Cytotoxic T cell (primary cell): ENCODE results near the genes SPATA6L, AK3, ERMP1 and TPD52L3.

- PRO-cap, 2 experiments = no peak in any of the 2 experiments
Measured at GRCh38 chr9:4213202-4213948, 86.5 kb downstream of the GLIS3 start.

DNA sequence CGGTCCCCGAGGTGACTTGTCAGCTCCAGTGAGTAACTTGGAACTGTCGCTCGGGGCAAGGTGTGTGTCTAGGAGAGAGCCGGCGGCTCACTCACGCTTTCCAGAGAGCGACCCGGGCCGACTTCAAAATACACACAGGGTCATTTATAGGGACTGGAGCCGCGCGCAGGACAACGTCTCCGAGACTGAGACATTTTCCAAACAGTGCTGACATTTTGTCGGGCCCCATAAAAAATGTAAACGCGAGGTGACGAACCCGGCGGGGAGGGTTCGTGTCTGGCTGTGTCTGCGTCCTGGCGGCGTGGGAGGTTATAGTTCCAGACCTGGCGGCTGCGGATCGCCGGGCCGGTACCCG lies 1.4 kb downstream of the GLIS3 start:
- PRO-cap, 2 experiments = peak in 1 of 2 experiments; most common plus-strand start position 279 of the sequence (in 1); most common minus-strand start position 229 of the sequence (in 1)

DNA sequence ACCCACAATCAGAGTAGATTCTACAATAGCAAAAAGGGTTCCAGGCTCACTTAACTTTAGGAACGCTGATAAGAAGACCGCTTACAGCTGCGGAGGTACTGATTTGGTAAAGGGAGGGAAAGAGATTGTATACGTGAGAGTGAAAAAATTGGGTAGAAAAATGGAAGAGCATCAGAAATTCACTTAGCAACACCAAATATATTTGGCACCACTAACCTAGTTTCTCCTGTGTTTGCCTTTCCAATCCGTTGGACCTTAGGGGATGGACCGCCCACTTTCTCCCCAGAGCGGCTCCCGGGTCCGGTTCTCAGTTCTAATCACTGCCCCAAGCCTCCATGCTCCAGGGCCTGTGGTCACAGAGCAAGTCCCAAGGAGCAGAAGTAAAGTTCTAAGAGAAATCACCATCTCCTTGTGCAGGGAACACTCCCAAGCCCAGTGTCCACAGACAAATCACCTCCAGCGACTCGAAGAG lies 820 bp upstream of the SLC1A1 start:
- PRO-cap, 2 experiments = no peak in any of the 2 experiments

DNA sequence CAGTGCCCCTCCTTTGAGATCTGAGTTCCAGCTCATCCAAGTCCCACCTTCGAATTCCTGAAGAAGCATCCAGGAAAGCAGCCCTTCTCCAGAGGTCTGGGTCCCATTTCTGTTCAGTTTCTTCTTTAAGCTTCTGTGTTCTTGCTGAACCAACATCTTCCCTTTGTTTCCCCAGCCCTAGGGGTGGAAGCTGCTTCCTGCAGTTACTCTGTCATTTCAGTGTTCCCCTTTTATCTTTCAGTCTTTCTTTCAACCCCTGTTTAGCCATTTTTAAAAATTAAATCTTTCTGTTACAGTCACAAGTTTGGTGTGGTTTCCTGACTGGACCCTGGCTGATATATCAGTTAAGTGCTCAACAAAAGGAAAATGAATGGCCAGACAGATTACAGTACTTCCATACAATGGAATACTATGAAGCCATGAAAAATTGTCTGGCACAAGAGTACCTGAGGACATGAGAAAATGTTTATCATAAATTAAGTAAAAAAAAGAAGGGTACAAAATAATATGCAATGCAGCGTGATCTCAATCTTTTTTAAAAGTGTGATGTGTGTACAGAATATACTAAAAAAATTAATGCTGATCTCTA lies 35.6 kb upstream of the PLPP6 start:
- PRO-cap, 2 experiments = no peak in any of the 2 experiments

GRCh38 chr9:4663104-4663872 lies 1.2 kb downstream of the PLPP6 start:
- PRO-cap, 2 experiments = peak in 2 of 2 experiments; most common minus-strand start chr9:4663227 (in 2)

- PRO-cap, 2 experiments = peak in 2 of 2 experiments; most common plus-strand start chr9:4666536 (in 2); most common minus-strand start chr9:4666494 (in 1)
Measured at GRCh38 chr9:4665957-4666872, at the start of gene SPATA6L. Gene SPATA6L (minus strand): TSS chr9:4666480.

DNA sequence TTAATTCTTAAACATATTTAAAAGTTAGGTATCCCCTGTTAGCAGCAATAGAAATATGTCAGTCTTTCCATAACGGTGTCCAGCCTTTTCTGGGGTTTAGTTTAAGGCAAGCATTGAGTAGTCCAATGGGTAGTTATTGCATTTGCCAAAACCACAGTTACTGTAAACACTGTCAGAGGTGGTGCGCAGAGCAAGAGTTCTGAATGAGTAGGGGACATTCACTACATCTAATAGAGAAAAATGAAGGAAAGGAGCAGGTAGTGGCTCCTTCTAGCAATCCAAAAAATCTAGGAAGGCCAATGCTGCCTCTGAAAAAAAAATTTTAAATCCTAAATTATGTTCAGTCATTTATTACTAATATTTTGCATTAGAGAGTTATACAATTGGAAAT lies 630 bp upstream of the SPATA6L start:
- PRO-cap, 2 experiments = peak in 2 of 2 experiments; most common plus-strand start position 165 of the sequence (in 1); most common minus-strand start position 91 of the sequence (in 2)

GRCh38 chr9:4674753-4675164 lies 4.6 kb upstream of the CDC37L1 start:
- PRO-cap, 2 experiments = no peak in any of the 2 experiments

DNA sequence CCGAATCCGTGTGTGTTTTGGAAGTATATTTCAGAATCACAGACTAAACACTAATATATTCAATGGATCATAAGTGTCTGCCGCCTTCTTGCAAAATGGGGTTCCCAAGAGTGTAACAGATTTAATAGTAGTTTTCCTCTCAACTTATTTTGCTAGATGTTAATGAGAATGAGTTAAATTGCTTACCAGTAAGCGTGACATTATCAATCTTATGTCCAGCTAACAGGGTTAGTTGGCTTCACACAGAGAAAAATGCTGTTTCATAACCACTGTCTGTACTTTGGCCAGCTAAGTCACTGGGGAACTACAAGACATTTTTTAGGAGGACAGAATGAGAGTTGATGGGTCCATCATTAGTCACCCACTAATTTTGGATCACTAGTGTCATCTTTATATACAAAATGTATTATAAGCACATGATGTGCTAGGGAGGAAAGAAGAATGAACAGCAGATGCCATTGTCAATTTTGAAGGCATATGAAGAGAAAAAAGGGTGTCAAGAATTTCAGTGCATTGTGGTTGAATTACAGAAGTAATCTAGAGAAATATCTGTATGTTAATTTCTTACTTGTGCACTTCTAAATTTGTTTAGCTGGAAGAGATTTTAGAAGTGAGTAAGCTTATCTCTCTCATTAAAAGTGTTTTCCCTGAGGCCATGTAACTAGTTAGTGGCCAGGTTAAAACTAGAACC lies 1.5 kb downstream of the CDC37L1 start:
- PRO-cap, 2 experiments = no peak in any of the 2 experiments

DNA sequence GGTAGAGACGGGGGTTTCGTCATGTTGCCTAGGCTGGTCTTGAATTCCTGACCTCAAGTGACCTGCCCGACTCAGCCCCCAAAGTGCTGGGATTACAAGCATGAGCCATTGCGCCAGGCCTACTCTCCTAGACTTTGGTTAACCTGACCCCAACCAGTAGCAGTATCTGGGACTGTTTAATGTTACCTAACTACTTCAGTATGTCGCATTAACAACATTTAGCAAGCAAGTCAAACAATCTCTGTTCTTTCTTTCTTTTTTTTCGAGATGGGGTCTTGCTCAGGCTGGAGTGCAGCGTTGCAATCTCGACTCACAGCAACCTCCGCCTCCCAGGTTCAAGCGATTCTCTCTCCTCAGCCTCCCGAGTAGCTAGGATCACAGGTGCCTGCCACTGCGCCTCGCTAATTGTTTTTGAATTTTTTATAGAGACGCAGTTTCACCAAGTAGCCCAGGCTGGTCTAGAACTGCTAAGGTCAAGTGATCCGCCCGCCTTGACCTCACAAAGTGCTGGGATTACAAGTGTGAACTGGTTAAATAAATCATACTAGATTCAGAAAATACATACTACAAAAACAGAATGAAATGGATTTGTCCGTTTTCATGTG lies 1.9 kb downstream of the AK3 start:
- PRO-cap, 2 experiments = no peak in any of the 2 experiments

GRCh38 chr9:4740386-4741510 lies at the start of gene AK3:
Gene AK3 (minus strand): TSS chr9:4741202.
- PRO-cap, 2 experiments = peak in 2 of 2 experiments; most common plus-strand start chr9:4740754 (in 2); most common minus-strand start chr9:4740628 (in 2)

DNA sequence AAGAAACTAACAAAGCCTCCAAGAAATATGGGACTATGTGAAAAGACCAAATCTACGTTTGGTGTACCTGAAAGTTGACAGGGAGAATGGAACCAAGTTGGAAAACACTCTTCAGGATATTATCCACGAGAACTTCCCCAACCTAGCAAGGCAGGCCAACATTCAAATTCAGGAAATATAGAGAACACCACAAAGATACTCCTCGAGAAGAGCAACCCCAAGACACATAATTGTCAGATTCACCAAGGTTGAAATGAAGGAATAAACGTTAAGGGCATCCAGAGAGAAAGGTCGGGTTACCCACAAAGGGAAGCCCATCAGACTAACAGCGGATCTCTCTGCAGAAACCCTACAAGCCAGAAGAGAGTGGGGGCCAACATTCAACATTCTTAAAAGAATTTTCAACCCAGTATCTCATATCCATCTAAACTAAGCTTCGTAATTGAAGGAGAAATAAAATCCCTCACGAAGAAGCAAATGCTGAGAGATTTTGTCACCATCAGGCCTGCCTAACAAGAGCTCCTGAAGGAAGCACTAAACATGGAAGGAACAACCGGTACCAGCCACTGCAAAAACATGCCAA lies 51.2 kb downstream of the INSL6 start:
- PRO-cap, 2 experiments = no peak in any of the 2 experiments

- PRO-cap, 2 experiments = no peak in any of the 2 experiments
Measured at GRCh38 chr9:5493815-5494561, 16.3 kb upstream of the PDCD1LG2 start.

DNA sequence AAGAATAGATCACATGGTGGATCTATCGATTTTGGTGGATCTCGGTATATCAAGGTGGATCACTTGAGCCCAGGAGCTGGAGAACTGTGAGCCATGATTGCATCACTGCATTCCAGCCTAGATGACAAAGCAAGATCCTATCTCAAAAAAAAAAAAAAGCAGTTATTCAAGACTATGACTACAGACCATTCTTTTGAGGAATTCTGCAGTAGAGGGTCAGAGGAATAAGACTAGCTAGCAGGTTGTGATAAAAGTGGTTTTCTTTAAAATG lies 15.0 kb downstream of the ERMP1 start:
- PRO-cap, 2 experiments = no peak in any of the 2 experiments

GRCh38 chr9:5832732-5833321 lies at the start of gene ERMP1:
Gene ERMP1 (minus strand): TSS chr9:5833117.
- PRO-cap, 2 experiments = peak in 2 of 2 experiments; most common plus-strand start chr9:5833215 (in 2); most common minus-strand start chr9:5833023 (in 2)

DNA sequence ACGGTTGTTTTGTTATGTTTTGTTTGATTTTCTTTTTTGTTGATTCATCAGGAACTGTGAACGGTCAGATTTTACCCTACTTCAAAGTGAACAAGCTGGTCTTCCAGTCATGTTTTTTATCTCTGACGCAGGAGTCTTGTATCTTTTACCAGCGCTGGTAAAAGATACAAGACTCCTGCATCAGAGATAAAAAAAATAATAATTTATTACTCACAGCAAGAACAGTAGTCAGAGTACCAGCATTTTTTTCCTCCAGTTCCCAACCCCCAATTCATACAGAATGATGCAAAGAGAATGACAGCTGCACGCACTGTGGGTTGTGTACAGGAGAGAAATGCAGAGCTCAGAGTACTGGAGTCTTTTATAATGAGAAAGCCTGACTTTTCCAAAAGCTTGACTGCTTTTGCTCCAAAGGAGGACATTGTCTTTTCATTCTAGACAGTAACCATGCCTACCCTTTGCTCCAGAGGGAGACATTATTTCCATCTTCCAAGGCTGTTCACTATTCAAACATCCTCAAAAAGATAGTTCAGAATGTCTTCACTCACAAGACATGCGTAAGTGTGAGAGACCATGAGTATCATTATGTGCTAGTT lies 14.2 kb upstream of the RANBP6 start:
- PRO-cap, 2 experiments = no peak in any of the 2 experiments

GRCh38 chr9:6080029-6080821 lies 64.8 kb upstream of the RANBP6 start:
- PRO-cap, 2 experiments = no peak in any of the 2 experiments

- PRO-cap, 2 experiments = no peak in any of the 2 experiments
Measured at GRCh38 chr9:6216906-6217258, 1.3 kb downstream of the IL33 start.

DNA sequence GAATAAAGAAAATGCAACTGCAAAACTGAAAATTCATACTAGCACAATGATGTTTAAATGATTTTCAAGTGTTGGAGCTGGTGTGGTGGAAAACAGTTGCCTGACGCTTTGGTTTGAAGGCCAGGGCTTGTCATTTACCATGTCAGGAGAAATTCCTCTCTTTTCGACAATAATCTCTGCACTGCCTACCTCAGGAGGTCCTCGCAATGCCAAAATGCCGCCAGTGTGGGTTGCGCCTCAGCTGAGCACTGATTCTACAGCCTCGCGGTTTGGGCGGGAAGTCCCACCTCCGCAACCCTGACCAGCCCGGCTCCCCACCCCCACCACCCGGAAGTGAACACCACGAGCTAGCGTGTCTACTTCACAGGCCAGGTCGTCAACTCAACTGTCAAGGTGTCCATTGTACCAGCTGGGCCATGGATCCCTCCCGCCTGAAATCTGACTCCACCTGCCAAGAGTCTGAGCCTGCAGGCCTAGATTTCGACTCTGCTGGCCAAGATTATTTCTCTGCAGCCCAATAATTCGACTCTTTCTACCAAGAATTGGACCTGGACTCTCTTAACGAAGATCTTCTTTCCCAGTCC lies at the start of gene TPD52L3:
TPD52L3 (plus strand) TSS at position 364 of the 584 bp plus-strand sequence.
- PRO-cap, 2 experiments = no peak in any of the 2 experiments

- PRO-cap, 2 experiments = no peak in any of the 2 experiments
Measured at GRCh38 chr9:6497858-6498609, 85.0 kb downstream of the UHRF2 start.